Metastatic Breast Carcinoma in the Brain (tissue), 10 donors: ENCODE measurements around a stretch of chr15.

GRCh38 chr15:60368629-60369805, 28.8 kb downstream of the ANXA2 start:
- PRO-cap, 10 experiments: peak in 1 of 10 experiments; most common plus-strand start chr15:60369652 (in 1); most common minus-strand start chr15:60369321 (in 1)

- PRO-cap, 10 experiments: peak in 1 of 10 experiments; most common plus-strand start chr15:60371605 (in 1); most common minus-strand start chr15:60371452 (in 1)
These were observed 26.6 kb downstream of the ANXA2 start for GRCh38 chr15:60370973-60371844.

GRCh38 chr15:60390806-60391591, 6.8 kb downstream of the ANXA2 start:
- PRO-cap, 10 experiments: peak in 7 of 10 experiments; most common plus-strand start chr15:60391423 (in 2); most common minus-strand start chr15:60391145 (in 5)

DNA sequence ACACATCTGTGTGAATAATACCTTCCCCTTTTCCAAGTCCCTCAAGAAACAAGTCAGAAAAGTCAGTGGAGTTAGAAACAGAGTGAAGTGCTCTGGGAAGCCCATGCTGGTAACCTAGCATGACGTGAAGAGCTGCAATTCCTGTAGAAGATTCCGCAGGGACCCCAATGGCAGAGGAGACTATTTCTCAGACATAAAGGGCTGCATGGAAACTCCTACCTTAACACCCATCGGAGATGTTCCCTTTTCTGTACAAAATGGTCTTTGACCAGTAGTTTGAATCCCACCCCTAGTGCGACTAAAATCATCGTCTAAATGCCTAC, 16.5 kb upstream of the ICE2 start:
- PRO-cap, 10 experiments: no peak in any of the 10 experiments

DNA sequence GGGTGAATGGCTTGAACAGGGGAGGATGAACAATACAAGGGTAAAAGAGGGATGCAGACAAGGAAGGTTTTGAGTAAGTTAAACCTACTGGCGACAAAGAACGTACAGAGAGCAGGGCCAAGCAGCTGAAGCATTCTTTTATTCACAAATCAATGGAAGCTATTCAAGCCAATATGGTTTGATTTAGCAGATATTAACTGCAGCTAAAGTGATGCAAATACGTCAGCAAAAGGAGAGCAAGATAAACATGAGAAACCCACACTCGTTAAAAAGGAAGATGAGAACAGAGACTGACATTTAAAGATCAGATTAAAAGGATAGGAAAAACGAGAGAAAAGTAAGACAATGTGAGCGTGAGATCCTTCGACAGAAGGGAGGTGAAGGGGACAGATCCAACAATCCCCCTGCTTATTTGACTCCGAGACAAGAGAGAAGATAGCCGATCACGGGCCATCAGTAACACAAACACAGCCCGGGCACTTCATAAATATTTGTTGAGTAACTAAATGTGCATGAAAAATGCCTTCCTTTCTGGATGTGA, 90.8 kb upstream of the ICE2 start:
- PRO-cap, 10 experiments: no peak in any of the 10 experiments

GRCh38 chr15:60584733-60585194, 105.8 kb upstream of the ICE2 start:
- PRO-cap, 10 experiments: no peak in any of the 10 experiments

DNA sequence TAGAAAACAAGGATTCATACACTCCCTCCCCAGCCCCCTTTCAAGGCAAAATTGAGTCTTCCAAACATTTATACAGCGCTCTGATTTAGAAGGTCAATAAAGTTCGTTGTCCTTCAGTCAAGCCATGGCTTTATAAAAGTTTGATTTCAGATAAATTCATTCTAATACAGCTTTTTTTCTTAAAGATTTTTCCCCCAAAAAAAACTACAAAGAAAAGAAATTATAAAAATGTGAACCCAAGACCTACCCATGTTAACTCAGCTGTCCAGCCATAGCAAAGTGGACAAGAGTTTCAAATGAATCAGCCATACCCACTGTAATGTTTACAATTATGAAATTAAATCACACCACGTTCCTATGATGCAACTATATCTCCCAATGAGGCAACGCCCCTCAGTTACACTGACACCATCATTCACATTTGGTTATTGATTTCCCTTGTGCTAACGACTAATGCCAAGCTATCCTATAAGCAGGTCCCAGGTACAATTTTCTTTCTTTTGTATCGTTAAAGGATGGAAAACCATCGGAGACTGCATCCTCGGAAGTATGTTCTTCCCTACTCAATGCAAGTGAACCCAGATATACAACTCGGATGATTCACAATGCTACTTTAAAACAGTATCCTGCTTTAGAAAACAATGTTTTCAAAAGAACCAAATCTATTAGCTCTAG, 115.1 kb upstream of the ICE2 start:
- PRO-cap, 10 experiments: no peak in any of the 10 experiments

- PRO-cap, 10 experiments: no peak in any of the 10 experiments
These were observed 181.6 kb upstream of the ICE2 start for GRCh38 chr15:60660587-60660927.

DNA sequence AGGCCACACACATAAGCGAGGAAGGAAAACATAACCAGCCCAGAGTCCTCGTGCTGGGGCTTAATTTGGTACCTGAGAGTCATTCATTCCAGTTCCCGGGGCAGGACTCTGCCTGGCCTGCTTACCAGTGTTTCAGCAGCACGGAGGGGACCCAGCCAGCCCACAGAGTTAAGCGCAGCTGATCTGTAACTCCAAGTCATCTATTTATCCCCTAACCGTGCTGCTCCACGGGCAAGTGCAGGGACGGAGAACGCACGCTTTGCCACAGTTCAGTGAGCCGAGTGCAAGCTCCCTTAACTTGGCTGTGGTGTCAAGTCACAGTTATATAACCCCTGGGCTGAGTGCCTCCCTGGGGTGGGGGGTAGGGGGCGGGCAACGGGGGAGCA, 302.4 kb upstream of the ICE2 start:
- PRO-cap, 10 experiments: no peak in any of the 10 experiments

GRCh38 chr15:60844931-60845385, 366.0 kb upstream of the ICE2 start:
- PRO-cap, 10 experiments: no peak in any of the 10 experiments

GRCh38 chr15:60913108-60913635, 315.9 kb downstream of the RORA start:
- PRO-cap, 10 experiments: no peak in any of the 10 experiments

- PRO-cap, 10 experiments: no peak in any of the 10 experiments
These were observed 217.9 kb downstream of the RORA start for GRCh38 chr15:61011135-61011619.

- PRO-cap, 10 experiments: no peak in any of the 10 experiments
These were observed 313.1 kb downstream of the VPS13C start for GRCh38 chr15:61747186-61747583.

DNA sequence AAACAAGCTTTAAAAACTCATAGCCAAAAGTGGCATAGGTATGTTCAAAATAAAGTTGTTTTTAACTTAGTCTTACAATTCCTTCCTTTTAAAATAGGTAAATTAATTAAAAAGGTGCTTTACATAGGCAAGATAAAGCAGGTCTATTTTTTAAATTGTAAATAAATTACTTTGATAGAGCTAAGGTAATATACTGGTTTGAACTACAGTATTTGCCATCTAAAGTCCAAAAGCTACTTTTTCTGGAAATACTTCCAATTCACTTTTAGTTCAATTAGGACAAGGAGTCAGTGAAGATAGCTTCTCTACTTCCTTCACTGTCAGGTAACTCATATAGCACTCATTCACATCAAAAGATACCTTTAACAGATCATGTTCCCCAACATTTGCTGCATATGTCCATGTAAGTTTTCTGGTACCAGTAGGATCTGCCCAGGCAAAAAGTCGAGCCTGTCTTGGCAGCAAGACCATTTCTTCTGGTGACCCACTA, 153.3 kb downstream of the VPS13C start:
- PRO-cap, 10 experiments: no peak in any of the 10 experiments

DNA sequence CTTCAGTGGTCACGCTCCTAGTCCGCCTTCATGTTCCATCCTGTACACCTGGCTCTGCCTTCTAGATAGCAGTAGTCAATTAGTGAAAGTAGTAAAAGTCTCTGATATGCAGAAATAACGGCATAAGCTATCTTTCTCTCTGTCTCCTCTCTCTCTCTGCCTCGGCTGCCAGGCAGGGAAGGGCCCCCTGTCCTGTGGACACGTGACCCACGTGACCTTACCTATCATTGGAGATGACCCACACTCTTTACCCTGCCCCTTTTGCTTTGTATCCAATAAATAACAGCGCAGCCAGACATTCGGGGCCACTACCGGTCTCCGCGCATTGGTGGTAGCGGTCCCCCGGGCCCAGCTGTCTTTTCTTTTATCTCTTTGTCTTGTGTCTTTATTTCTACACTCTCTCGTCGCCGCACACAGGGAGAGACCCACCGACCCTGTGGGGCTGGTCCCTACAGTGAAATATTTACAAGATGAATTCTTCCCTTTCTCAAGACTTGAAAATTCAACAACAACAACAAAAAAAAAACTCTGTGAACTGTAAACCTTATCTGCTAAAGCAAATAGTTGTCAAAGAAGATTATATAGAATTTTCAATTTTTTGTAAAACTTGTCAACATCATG, 3.4 kb downstream of the VPS13C start:
- PRO-cap, 10 experiments: no peak in any of the 10 experiments

GRCh38 chr15:62109810-62110907, 43.4 kb downstream of the C2CD4A start:
- PRO-cap, 10 experiments: peak in 1 of 10 experiments; most common plus-strand start chr15:62110291 (in 1); most common minus-strand start chr15:62110148 (in 1)

- PRO-cap, 10 experiments: peak in 1 of 10 experiments; most common plus-strand start chr15:62135982 (in 1)
These were observed 29.5 kb downstream of the C2CD4B start for GRCh38 chr15:62135264-62136240.

DNA sequence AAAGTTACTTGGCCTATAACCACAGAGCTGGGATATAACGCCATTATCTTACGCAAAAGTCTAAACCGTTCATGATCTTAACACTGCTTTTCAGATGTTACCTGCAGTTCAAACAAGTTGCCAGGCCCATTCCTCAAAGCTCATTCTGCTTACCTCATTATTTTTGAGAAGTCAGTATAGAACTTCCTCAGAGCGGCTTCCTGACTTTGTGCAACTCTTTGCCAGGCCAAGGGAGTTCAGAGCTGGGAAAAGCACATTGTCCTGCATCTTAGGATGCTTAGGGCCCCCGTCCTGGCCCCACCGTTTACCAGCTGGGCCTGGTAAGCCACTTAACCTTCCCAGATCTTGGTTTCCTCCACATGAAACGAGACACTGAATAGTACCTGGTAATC, 6.8 kb upstream of the C2CD4B start:
- PRO-cap, 10 experiments: no peak in any of the 10 experiments

DNA sequence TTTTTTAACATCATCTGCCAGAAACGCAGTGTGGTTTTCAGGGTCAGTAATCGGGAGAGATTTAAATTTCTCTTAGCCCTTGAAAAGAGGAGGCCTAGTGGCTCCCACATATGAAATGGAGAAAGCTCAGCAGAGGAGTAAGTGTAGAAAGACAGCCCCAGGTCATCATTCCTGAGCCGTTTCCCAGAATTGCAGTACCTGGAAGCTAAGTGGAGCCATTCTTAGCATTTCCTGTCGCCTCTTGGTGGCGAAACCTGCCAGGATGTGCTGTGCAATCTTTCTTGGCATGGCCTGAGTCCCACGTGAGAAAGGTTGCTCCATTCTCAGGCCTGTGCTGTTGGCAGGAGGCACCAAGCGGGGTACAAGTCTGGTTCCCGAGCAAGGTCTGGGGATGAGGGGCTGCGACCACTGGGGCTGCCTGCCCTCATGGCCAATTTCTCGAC, 207.2 kb upstream of the TPM1 start:
- PRO-cap, 10 experiments: no peak in any of the 10 experiments

DNA sequence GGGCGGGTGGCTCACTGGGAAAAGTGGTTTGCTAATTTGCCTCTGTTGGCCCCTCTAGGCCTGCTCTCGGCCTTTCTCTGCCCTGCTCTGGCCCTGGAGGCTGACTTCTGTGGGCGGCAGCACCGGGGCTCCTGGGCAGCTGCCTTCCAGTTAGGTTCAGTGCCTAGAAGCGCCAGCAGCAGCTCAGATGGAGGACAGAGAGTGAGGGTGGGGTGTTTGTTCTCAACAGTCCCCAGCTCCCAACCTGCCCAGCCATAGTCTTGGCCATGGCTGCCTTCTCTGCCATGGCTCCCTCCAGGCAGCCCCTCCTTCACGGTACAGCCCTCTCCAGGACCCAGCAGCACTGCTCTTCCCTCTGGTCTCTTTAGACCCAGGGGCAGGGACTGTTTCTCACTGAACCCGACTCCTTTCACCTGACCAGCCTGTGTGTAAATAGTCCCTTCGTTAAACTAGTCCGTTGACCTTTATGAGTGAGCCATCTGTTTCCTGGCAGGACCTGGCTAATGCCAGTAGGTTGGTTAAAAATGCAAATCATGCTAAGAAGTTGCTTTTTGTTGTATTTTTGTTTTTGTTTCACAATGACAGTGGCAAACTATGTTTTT, 107.0 kb upstream of the TPM1 start:
- PRO-cap, 10 experiments: peak in 4 of 10 experiments; most common minus-strand start position 370 of the sequence (in 3)